Left ventricle myocardium (tissue), 1 donor: ENCODE data around the genes ZNF524, U2AF2, ZNF444 and GALP.

DNA sequence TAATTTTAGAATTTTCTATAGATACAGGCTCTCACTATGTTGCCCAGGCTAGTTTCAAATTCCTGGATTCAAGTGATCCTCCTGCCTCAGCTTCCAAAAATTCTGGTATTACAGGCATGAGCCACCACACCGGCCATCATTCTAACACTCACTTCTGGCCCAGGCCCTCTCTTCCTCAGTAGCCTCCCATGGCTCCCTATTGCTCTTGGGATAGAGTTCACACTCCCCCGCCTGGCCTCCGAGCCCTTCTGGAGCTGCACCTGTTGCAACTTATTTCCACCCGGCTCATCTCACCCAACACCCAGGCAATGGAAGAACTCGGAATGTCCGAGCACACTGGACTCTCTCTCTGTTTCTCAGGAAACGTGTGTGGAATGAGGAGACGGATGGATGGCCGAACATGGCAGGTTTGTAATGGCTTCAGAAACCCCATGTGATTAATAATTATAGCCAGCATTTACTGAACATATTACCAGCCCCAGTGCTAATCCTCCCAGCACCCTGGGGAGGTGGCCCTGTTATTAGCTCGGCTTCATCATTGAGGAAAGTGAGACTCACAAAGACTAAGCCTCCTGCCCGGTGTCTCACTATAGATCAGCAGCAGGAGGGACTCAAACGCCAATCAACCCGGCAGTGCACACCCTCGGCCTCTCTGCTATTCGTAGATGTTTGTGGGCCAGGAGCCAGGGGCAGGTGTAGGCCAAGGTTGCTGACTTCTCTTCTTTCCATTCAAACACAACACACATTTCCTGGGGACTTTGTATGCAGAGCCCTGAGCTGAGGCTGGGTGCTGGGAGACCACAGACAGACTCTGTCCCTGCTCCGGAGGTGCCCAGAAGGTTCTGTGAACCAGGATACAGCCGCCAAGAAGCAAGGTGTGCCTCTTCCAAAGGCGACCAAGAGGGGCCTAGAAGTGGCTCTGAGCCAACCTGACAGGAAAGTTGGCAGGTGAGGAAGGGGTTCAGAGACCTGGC is 9.2 kb upstream of the SBK3 start:
- PRO-cap, result no peak

- PRO-cap, result no peak
Observed at GRCh38 chr19:55597596-55598071, 1.7 kb downstream of the FIZ1 start.

GRCh38 chr19:55599863-55601042 is at the start of gene ZNF524:
ZNF524 (plus strand) TSS chr19:55600288.
- PRO-cap, result unidirectional peak, plus-strand start at chr19:55600021; bidirectional peak, plus-strand start at chr19:55600451, minus-strand start at chr19:55600200; unidirectional peak, plus-strand start at chr19:55600055; bidirectional peak, plus-strand start at chr19:55600631, minus-strand start at chr19:55600525

DNA sequence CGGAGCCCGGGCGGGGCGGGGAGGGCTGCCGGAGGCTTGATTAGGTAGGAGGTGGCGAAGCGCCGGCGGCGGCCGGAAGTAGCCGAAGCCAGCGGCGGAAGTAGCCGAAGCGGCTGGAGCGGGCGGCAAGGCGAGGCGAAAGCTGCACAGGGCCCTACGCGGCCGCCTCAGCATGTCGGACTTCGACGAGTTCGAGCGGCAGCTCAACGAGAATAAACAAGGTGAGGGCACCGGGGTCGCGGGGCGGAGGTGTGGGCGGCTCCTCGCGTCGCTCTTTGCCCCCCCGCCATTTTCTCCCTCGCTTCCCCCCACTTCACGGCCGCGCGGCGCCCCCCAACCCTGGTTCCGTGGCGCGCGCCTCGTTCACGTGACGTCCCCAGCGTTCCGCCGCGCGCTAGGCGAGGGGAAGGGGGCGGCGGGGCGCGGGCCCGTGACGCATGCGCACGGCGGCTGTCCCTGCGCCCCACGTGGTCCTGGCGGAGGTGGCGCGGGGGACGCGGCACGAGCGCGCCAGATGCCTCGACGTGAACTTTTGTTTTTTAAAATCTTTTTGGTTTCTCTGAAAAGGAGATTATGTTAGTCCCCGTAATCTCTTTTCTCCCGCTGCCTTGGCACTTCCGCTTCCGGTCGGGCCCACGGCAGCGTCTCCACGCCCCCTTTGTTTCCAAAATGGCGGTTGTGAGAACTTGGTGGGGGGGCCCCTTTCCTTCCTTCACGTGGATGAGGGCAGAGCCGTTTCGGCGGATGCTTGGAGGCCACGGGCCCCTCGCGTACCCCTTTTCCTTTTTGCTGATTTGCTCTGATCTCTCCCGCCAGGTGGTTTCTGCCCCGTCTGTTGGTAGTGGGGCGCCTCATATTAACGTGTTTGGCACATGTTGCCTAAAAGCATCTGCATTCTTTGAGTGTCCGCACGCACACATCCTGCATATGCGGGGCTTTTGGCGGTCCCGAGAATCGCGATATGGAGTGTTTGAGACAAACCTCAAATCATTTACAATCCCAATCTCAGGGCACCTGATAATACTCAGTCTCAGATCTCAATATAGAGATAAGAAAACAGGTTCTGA is at the start of gene U2AF2:
U2AF2 (plus strand) TSS at position 103 of the 1,067 bp plus-strand sequence.
- PRO-cap, result bidirectional peak, plus-strand start at position 103 of the sequence, minus-strand start outside the sequence; unidirectional peak, minus-strand start at position 369 of the sequence; unidirectional peak, minus-strand start at position 610 of the sequence

DNA sequence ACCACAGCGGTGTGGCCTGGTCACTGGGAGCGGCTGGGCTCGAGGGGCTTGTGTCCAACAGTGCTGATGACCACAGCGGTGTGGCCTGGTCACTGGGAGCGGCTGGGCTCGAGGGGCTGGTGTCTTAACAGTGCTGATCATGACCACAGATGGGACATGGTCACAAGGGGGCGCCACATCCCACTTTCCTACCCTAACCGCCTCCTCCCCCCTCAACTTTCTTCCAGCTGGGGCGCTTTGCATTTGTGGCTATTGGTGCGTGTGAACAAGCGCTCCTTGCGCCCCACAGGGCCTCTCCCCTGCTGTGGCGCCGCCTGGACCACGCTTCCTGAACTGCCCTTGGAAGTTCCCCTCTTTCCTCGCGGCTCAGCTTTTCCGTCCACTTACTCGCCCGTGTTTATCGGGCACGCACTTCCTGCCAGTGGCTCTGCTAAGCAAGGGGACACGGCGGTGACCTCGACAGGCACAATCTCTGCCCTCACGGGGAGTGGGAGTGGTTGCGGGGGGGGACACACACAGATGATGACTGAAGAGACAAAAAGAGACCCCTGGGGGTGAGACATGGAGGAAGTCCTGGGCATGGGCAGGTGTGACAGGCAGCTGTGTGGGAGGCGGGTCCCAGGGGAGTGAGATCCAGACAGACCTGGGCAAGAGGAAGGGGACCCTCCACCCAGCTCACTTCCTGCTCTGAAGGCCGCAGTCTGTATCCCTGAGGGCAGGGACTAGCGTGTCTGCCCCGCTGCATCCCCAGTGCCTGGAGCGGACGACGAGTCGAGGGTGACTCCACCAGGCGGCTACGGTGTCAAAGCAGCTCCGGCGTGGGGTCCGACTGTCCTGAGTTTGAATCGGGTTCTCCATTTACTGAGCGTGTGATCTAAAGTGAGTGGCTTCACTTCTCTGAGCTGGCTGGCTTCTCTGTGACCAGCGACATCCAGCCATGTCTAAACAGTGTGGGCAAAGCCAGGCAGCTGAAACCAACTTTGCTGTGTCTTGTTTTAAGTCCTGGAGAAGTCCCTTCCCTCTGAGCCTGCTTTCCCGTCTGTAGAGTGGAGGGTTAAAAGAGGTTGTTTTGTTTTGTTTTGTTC is 40.2 kb downstream of the ZNF787 start:
- PRO-cap, result no peak

DNA sequence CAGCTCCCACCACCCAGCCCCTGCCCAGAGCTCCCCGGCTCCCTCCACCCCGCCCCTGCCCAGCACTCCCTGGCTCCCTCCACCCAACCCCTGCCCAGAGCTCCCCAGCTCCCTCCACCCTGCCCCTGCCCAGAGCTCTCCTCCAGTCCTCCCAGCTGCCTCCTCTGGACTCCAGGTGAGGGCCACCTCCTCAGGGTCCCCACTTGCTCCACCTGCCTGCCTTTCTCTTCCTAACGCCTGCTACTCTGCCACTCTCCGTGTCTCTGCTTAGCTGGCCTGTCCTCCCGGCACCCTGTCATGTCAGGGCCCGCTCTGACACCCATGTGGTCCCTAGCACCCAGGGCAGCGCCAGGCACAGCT is 12.8 kb downstream of the ZNF787 start:
- PRO-cap, result no peak

GRCh38 chr19:56119400-56120053 is 1.6 kb downstream of the ZNF787 start:
- PRO-cap, result no peak

DNA sequence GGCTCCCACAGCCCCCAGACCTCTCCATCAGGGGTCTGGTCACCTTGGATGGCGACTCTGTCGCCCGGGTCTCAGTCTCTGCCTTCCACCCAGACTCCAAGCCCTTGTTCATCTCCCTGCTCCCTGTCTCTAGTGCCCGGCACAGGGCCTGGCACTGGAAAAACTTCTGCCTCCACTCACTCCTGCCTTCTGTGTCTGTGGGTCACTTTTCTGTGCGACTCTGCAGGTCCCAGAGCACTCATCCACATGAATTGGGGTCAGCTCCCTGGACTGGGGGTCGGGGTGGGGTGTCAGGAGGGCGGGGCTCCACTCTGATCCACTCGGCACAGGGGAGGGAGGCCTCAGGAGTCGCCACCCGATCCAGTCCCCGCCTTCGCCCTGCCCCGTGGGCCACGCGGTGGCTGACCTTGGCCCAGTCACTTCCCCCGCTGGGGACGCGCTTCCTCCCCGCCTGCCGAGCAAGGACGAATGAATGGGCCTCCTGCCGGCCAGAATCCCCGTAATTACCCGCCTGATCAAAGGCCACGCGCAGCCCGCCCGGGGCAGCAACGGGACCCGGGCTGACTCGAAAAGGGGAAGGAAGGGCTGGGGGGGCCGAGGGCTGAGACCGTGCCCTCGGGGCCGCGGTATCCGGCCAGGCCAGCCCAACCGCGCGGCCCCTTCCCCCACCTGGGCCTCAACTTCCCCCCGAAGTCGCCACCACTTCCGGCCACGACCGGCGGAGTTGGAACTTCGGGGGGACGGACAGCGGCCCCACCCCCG is 860 bp downstream of the ZNF787 start:
- PRO-cap, result bidirectional peak, plus-strand start at position 419 of the sequence, minus-strand start at position 380 of the sequence; bidirectional peak, plus-strand start at position 702 of the sequence, minus-strand start at position 579 of the sequence

GRCh38 chr19:56140949-56141479 is at the start of gene ZNF444:
ZNF444 (plus strand) TSS chr19:56141287.
- PRO-cap, result bidirectional peak, plus-strand start at chr19:56141172, minus-strand start at chr19:56140886; unidirectional peak, plus-strand start at chr19:56141323

- PRO-cap, result no peak
Observed at GRCh38 chr19:56175673-56176250, at the start of gene GALP. GALP (plus strand) TSS chr19:56176008.

DNA sequence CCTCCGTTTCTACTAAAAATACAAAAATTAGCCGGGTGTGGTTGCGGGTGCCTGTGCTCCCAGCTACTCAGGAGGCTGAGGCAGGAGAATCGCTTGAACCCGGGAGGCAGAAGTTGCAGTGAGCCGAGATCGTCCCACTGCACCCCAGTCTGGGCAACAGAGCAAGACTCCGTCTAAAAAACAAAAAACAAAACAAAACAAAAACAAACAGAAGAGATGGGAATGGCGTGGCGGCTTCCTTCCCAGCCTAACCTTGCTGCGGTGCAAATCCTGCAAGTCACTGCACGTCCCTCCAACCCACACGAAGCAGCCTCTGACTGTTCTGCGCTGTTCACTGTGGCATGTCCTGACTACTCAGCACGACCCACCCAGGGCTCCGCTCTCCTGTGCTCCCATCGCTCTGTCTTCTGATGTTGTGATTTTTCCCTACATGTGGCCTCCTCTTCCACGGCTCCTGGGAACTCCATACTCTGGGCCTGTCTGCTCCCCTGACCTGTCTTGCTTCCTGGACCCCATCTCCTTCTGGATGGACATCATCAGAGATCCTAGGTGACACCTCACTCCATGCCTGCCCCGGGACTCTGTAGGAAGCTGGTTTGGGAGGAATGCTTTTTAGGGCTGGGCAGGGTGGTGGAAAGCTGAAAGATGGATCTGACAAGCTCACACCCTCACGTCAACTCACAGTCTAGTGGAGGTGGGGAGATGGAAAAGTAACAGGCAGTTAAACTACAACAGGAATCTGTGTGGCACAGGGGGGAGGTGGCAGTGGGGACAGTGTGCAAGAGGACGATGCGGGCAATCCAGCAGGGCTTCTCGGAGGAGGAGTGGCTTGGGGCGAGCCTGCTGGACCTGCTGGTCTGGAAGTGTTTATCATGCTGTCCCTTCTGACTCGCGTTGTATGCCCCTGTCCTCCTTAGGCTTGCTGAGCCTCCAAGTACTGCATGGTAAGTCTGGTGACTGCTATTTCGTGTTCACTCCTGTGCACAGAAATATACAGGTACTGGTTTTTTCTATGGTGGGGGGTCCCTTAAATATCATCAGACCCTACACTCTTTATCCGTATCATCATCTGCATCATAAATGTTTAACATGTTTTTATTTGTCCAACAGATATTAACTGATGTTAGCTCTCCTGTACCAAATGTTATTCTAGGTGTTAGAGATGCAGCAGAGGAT is 18.8 kb downstream of the ZSCAN5A start:
- PRO-cap, result no peak

GRCh38 chr19:56839525-56840221 is 853 bp downstream of the PEG3 start:
- PRO-cap, result bidirectional peak, plus-strand start at chr19:56840039, minus-strand start at chr19:56839803

GRCh38 chr19:56900405-56901231 is 60.1 kb upstream of the PEG3 start:
- PRO-cap, result no peak

DNA sequence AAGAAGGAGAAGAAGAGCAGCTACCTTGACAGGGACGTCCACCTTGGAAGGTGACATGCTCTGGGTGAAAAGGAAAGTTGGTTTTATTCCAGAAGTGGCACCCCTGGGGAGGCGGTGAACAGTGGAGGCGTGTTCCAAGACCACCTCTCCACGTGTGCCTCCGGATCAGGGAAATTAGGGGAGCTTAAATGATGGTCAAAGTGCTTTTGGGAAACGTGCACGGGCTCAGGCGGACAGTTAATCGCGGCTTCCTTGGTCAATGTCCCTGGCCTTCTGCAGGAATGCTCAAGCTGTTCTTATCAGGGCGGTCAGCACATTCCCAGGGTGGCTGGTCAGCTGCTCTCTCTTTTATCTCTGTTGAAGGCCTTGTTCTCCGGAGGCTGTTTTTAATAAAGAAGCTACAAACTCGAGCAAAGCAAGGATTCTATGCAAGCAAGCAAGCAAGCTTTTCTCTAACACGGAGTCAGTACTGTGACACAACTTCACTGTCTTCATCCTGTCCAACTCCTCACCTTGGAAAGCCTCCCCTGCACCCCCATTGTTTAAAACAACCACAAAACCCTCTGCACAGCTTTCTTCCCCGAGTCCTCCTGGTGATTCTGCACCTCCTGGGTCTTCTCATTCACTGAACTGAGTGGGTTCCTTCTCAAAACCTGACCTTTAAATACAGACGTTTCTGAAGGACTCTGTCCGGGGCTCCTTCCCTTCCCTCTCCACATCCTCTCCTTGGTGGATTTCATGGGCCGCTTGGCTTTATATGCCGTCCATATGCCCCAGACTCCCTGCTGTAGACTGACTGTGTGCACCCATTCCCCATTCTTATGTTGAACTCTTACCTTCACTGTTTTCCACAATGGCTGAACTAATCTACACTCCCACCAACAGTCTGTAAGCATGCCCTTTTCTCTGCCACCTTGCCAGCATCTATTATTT is 79.3 kb upstream of the PEG3 start:
- PRO-cap, result no peak

DNA sequence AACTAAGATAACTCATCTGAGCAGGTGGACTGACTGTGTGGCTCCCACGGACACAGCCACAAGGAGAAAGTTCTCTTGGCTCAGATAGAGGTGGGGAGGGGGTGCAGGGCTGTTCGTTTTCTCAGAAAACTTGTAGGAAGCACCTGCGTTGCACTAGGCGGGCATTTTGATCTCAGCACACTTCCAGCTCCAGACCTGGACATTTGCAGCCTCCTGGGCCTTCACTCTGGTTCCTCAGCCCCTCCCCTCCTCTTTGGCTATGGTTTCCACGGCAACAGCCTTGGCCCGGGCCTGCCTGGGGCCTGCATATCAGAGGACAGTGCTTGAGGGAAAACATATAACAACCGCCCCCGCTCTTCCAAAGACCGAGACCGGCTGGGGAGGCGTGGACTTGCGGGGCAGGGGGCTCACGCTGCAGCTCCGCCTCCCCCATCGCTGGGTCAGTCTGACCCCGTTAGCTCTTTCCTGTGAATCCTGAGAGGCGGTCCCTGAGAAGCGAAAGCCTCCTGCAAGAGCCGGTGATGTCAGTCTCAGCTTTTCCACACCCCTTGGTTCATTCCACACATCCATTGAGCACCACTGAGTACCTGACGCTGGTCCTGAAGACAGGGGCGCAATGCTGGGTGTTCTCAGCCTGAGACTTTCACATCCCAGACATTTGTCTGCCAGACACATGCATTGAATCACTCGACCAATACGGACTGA is 125.7 kb upstream of the PEG3 start:
- PRO-cap, result no peak

DNA sequence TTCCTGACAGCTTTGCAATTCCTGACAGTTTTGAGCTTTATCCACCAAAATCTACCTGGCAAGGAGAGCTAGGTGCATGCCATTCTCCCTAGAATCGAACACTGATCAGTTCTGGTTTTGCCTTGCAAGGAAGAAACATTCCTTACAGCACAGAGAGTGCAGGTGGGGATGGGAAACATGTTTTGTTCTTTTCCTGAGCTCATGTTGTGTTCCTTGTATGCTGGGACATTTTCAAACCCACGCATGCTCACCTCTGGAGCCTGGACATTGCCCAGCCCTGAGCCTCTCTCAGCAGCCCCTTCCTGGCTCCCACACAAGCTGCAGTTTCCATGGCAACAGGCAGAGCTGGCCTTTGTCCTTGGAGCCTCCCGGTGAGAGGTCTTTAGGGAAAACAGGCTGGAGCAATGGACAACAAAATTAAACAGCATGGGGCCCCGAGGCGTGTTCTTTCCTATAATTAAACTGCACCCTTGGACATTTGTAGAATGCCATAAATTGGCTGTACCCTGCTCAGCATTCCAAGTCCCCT is 133.1 kb upstream of the PEG3 start:
- PRO-cap, result no peak

DNA sequence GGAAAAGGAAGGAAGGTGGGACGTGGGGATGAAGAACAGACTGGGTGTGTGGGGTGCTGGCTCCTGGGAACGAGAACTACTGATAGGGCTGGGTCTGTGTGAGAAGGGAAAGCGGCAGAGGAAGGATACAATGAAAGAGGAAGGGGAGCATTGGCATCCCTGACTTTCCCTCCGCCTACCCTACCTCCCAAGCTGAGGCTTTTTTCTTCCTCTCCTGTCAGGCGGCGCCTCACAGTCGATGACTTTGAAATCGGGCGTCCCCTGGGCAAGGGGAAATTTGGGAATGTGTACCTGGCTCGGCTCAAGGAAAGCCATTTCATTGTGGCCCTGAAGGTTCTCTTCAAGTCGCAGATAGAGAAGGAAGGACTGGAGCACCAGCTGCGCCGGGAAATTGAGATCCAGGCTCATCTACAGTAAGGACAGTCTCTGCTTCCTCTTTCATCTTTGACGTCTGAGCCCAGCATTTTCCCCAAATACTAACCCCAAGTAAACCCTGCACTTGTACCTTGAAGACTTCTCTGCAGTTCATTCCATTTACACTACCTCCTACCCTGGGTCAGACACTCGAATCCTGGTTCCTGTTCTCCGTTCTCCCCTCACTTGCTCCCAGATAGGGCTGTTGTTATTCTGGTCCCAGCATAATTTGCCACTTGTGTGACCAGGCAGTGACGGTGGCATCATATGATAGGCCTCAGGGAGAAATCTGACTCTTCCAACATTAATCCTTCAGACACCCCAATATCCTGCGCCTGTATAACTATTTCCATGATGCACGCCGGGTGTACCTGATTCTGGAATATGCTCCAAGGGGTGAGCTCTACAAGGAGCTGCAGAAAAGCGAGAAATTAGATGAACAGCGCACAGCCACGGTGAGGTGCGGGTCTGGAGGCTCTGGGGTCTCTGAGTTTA is 1.2 kb downstream of the AURKC start:
- PRO-cap, result no peak

DNA sequence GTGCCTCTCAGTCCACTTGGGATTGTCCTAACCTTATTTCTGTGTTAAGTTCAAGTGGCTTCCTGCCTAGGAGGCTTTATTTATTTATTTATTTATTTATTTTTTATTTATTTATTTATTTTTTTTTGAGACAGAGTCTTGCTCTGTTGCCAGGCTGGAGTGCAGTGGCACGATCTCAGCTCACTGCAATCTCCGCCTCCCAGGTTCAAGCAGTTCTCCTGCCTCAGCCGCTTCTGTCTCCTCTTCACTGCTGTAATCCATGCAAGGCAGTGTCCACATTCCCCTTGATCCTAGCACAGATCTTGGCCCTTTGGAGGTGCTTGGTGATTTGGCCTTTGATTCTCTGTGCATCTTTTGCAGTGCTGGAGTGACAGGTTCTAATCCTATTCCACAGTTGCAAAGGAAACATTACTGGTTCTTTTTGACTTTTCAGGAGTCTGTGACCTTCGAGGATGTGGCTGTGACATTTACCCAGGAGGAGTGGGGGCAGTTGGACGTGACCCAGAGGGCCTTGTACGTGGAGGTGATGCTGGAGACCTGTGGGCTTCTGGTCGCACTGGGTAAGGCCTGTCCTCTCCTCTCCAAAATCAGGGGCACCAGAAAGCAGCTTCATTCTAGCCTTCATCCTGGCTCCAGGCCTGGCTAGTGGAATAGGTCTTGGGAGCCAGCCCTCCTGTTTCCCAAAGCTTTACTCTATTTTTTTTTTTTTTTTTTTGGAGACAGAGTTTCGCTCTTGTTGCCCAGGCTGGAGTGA is 4.0 kb downstream of the ZNF460 start:
- PRO-cap, result no peak

- PRO-cap, result no peak
Observed at GRCh38 chr19:57352158-57352876, 1.2 kb downstream of the ZNF304 start.

DNA sequence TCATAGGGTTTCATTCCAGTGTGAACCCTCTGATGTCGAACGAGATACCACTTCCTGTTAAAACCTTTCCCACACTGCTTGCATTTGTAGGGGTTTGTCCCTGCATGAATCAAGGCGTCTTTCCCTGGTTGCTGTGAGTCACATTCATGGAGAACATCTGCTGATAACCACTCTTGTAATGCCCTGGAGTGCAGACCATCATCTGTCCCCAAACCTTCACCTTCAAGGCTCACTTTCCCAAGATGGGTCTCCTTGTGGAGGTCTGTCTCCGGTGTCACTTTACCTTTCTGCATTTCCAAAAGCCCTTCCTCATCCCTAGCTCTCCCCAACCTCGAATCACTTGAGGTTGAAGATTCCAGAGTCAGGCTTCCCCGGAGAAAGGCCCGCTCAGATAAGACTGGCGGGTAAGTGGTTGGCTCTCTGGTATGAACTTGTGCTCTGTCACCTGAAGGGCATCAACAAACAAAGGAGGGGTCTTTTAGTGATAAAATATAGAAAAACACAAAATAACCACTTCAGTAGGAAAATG is 12.1 kb downstream of the ZNF550 start:
- PRO-cap, result no peak